ENCODE measurements around the genes SPEF1, MAVS and PANK2.

GRCh38 chr20:3047407-3048270 lies 1.8 kb downstream of the MRPS26 start:
- PRO-cap, result no peak

GRCh38 chr20:3221701-3222182 lies 12.4 kb downstream of the ITPA start:
- PRO-cap, result no peak

DNA sequence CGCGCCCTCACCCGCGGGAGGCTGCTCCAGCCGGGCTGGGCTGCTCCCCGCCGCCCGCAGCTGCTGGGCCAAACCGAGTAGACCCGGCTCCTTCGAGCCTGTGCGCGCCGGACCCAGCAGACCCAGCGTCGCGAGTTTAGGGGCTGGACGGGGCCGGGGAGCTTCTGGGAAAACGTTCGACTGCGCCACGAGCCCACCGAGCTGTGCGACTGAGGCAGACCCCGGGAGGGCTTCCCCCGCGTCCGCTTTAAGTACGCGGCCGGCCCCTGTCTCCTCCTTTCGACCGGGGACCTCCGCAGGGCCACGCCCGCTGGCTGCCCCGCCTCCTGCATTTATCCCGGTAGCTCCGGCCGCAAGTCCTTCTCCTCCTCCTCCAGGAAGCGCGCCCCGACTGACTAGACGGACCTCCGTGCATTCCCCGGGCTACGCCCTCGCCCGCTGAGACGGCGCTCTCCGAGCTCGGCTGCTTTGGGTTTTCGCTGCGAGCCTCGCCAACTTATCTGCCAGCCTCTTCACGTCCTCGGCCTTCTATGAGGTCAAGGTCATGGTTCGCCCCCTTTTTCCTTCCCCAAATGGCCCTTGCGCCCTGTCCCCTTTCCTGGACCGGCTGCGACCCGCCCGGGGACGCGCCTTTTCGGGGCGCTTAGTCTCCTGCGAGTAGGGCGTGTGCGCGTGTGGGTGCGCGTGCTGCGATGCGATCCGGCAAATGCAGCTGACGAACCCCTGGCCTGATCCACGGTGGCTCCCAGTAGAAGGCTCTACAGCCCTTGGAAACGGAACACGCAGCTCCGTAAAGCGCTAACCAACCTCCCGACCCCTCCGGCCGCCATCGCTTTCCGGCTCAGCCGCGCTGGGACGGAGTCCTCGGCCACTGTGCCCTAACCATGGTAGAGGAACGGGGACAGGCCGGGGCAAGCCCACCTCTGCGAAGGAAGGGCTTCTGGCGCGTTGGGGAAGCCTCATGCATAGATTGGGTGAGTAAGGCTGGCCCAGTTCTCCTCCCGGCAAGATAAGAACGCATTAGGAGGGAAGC lies 663 bp upstream of the SLC4A11 start:
- PRO-cap, result no peak

- PRO-cap, result no peak
These were observed 1.1 kb upstream of the ADISSP start for GRCh38 chr20:3768260-3769446.

GRCh38 chr20:3781332-3781751 lies at the start of gene SPEF1:
Gene SPEF1, minus strand, starts transcription at chr20:3781448.
- PRO-cap, result no peak

DNA sequence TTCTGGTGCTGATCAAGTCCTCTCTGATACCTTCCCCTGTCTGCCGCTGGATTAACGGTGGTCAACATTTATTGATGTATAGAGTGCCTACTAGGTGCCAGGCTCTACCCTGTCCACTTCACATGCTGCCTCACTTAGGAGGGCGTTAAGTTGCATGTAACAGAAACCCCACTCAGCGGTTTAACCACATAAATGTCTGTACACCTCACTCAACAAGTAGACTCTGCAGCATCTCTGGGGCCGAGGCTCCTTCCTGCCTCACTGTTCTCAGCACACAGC lies 4.5 kb upstream of the AP5S1 start:
- PRO-cap, result no peak

DNA sequence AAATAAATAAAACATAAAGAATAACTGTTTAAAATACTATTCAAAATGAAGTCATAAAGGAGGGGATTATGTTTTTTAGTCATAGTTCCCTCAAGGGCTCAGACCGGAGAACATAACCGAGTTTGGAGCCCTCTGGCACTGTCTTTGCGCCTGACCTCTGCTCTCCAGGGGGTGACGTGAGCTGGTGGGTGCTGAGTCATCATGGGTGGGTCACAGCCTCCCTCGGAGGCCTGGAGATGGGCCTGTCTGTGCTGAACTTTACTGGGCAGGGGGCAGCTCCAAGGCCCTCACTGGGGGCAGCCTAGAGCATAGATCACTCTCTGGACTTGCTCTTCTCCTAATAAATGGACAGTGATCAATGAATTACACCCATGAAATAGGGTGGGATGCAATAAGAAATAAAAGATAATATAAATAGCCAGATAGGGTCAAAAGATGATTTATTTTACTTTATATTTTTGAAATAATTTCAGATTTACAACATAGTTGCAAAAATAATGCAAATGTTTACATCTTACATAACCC lies 3.1 kb upstream of the MAVS start:
- PRO-cap, result no peak

- PRO-cap, result no peak
These were observed 558 bp upstream of the MAVS start for GRCh38 chr20:3846005-3846547.

- PRO-cap, result bidirectional peak, plus-strand start at chr20:3846878, minus-strand start at chr20:3846683
These were observed at the start of gene MAVS for GRCh38 chr20:3846766-3847973. Gene MAVS, plus strand, starts transcription at chr20:3846834.

GRCh38 chr20:3888608-3889517 lies at the start of gene PANK2:
Gene PANK2, plus strand, starts transcription at chr20:3889387.
- PRO-cap, result bidirectional peak, plus-strand start at chr20:3889415, minus-strand start at chr20:3889163

DNA sequence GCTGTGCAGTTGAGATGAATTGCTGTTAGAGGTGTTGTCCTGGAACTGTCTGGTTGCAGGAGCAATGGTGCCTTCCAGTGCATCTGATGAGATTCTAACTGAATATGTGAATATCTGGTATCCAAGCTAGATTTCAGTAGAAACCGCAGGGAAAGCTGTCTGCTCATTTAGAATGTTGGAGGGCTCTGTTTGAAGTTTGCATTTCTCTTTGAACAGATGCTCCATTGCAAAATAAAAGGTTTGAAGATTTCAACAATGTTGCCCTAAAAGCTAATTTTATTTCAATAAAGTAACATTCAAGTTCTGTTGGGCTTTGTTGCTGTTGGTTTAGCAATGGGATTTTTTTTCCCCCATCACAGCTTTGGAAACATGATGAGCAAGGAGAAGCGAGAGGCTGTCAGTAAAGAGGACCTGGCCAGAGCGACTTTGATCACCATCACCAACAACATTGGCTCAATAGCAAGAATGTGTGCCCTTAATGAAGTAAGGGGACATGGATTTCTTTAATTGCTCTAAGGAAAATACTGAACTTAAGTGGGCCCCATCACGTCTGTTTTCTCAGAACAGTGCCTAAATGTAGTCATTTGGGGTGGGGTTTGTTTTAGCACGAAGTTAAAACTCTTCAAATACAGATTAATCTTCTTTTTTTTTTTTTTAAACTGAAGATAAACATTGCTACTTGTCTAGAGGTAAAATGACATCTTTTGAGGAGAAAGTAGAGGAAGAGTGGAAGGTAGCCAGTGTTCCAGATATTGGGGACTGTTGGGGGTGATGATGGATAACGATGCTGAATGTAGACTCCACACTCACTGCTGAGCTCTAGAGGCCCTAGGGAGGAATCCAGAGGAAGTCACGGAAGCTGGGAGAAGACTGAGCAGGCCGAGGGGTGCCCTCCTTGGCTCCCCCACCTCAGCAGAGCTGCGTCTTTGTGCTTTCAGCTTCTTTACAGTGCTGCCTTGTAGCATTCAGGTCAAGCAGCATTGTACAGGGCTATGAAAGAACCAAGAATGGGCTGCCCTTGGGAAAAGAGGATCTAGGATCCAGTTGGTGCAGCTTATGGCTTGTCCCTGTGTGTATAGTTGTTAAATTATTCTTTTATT lies 27.7 kb downstream of the PANK2 start:
- PRO-cap, result no peak

DNA sequence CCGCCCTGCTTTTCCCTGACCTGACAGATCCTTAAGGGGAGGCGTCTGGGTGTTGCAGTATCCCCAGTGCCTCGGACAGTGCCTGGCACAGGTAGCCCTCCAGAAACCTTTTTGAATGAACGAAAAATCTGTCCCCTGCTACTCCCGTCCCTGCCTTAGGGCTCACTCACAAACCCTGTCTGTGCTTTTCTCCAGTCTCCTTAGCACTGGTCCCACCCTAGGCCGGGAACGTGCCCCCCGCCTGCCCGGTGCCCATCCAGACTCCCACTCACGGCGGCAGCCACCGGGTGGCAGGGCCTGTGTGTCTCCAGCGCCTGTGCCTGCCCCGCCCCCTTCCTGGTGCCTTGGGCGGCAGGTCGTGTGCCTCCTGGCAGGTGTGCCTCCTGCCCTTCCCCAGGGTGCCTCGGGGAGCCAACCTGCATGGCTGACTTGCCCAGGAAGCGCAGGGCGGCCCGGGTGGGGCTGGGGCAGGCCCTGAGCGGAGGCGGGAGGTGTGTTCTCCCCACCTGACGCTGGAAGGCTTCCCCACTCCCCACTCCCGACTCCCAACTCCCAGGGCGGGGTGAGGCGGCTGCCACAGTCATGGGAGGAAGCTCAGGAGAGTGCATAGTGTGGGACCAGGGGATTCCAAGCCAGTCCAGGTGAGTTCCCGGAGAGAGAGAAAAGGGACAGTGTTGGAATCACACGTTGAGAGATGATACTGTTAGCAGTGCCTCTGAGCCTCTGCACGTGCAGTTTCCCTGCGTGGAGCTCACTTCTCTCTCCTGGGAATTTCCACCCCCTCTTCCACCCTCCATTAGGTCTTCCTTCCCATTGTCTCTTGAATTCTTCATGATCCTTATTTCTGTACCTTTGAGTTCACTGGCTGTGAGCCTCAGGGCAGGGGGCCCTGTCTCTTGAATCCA lies 13.3 kb downstream of the SMOX start:
- PRO-cap, result no peak

DNA sequence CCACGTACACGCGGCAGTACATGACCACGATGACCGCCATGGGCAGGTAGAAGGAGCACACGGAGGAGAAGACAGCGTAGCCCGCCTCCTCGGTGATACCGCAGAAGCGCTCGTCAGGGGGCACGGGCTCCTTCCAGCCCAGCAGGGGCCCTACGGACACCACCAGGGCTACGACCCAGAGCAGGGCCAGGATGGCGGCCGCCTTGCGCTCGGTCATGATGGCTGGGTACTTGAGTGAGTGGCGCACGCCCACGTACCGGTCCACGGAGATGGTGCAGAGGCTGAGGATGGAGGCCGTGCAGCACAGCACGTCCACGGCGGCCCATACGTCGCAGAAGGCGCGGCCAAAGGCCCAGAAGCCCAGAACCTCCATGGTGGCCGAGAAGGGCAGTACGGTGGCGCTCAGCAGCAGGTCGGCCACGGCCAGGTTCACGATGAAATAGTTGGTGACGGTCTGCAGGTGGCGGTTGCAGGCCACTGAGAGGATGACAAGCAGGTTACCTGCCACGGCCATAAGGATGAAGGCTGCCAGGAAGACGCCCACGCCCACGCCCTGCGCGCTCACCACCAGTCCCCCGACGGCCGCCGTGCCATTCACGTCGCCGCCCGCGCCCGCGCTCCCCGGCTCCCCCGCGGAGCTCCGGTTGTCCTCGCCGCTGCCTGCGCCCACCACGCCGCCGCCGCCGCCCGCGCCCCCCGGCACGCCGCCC lies 812 bp downstream of the ADRA1D start:
- PRO-cap, result no peak

DNA sequence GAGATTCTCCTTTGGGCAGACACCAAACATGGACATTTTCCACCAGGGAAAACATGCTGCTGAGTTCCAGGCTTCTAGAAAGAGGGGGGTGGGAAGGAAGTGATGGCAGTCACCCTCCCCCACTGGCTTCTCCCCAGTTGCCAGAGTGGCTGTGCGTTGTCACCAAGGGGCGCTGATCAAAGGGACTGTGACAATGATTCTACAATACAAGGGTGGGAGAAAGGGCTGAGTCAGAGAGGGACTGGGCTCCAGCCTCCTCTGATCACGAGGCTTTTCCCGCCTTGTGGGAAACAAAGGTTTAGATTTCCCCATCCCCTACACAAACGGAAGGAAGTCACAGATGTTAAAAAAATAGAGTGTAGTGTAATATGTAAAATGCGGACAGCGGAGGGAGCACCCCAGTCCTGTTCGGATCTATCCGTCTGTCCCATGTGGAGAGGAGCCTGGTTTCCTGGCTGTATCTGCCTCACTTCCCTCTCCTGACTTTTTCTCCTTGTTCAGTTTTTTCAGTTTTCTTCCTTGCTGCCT lies 48.3 kb upstream of the ADRA1D start:
- PRO-cap, result no peak

GRCh38 chr20:4661228-4661742 lies 25.0 kb upstream of the PRNP start:
- PRO-cap, result no peak

- PRO-cap, result no peak
These were observed 21.6 kb upstream of the PRNP start for GRCh38 chr20:4664486-4665284.

DNA sequence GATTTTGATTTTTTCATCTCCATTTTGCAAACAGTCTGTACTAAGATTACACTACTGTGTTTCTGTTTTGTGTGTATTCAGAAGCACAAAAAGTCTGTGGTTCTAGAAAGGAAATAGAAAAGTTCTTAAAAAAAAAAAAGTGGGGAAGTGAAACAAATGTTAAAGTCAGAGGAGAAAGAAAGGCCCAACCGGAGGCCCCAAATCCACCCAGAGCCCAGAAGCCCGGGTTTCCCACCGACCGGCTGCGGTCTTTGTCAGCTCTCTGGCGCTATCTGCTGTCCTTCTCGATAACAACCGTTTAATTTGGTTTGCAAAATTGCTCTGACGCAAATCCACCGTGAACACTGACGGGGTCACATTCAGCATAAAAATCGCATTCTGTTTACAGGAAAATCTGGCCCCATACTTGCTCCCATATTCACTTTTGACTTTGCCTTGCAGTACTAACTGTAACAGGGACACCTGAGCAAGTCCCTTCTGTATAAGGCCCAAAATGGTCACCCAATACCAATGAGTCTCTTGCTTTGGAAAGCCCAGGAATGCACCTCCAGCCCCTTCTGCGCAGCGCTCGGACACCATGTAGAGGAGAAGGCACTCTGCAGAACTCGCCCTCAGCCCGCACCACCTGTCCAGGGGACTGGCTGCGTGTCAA lies 970 bp upstream of the PRND start:
- PRO-cap, result no peak

- PRO-cap, result unidirectional peak, minus-strand start at chr20:4820845
These were observed 2.6 kb downstream of the RASSF2 start for GRCh38 chr20:4820698-4821218.

- PRO-cap, result no peak
These were observed 34.0 kb downstream of the SLC23A2 start for GRCh38 chr20:4967265-4967819.

DNA sequence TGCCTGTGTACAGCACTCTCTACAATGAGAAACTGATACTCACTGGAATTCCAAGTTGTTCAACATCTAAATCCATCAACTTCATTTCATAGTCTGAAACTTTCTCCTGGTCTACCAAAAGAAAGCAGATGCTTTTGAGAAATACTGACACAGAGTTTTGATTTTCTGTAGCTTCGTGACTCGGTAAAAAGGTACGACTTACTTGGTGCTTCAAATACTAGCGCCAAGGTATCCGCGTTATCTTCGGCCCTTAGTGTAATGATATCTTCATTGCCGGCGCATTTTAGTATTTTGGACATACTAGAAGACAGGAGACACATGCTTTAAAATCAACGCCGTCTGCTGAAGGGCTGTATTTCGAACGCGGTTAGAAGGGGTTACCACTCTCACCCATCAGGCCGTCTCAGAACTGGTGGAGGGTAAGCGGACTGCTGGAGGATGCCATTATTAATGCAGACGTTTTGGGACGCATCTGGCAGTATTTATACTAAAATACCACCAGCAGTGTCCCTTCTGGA lies 1.1 kb downstream of the PCNA start:
- PRO-cap, result no peak

Data from neutrophil (primary cell).